Skeletal muscle cell (primary cell): ENCODE data around the genes SLC7A9 and GPATCH1.

DNA sequence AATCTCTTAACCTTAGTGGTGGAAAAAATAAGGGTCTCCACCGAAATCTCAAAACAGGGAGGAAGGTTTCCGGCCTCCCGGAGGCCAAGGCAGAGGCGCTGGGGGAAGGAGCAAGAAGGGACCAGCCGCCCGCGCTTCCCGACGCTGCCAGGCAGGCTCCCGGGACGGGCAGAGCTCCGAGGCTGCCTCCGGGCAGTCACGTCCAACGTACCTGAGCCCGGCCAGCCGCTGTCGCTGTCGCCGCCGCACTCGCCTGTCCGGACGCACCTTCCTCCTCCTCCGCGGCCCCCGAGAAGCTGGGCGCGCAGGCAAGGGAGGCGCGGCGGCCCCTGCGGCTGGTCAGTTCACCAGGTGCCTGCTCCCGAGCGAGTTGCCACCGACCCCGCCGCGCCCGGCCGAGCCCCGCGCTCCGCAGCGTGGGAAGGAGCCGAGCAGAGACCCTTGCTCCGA lies 419.6 kb downstream of the UQCRFS1 start:
- RRBS, result 5% methylated on average over 24 of the region's 47 CpGs

DNA sequence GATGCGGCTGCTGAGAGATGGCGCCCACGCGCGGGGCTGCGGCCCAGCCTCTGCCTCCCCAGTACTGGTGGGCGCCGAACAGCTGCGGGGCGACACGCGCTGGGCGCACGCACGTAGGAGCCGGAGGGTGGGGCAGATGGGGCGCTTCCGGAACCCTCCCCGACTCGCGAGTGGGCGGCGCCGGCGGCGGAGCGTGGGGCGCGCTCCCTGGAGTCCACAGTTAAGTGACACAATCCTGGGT lies 419.1 kb downstream of the UQCRFS1 start:
- RRBS, result no CpG with 5 or more reads among the region's 29 CpGs

DNA sequence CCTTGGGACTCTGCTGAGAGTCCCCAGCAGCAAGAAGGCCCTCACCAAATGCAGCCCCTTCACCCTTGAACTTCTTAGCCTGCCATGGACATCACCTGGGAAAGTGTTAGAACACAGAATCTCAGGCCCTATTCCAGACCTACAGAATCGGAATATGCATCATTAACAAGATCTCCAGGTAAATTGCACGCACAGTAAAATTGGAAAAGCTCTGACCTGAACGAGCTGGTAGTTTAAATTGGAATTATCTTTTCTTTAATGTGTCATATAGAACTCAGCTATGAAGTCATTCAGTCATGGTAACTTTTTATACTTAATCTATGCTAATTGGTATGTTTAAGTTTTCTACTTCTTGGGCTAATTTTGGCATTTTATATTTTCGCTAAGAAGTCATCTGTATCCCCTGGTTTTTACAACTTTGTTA lies 11.5 kb downstream of the UQCRFS1 start:
- RRBS, result no CpG with 5 or more reads among the region's 4 CpGs

DNA sequence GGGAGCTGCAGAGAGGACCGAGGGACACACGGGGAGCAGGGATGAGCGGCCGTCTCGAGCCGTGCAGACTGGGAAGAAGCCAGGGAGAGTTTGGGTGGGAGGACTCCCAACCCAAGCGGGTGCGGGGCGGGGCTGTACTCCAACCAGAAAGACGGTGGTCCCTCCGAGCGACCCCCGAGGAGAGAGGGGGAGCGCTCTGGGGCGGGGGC lies 215 bp upstream of the VSTM2B start:
- RRBS, result no CpG with 5 or more reads among the region's 15 CpGs

DNA sequence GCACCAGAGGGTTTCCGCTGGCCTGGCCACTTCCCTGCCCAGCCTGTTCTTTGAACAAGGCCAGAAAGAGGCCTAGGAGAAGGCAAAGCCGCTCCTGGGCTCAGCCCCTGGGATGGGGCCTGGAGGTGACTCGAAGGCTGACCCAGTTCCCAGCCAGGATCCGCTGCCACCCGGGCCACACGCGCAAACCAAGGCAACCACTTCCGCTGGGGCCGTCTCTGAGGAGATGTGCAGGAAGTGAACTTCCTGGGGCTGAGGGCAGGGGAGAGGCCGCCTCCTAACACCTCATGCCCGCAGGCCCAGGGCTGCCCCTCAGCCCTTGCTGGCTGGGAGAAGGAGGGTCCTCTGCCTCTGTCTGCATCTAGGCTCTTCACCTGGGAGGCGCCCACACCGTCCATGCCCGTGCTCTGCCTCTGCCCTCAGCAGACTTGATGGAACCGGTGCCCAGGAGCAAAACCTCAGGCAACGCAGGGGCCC lies 15.3 kb downstream of the PLEKHF1 start:
- RRBS, result 92% methylated on average over 2 of the region's 16 CpGs

DNA sequence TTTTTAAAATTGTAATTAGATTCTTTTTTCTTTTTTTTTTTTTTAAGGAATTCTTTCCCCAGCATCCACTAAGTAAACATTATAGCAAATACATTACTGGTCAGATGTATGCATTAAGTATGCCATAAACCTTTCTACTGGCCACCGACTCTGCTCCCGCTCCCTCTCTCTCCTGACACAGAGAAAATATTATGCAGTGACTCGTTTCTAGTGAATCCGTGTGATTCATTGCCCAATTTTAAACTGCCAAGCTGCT lies 368.7 kb upstream of the TSHZ3 start:
- RRBS, result no CpG with 5 or more reads among the region's 4 CpGs

GRCh38 chr19:31835158-31835511 lies 485.9 kb upstream of the TSHZ3 start:
- RRBS, result no CpG with 5 or more reads among the region's 1 CpG

- RRBS, result no CpG with 5 or more reads among the region's 15 CpGs
Observed at GRCh38 chr19:32091163-32091869, 254.1 kb upstream of the ZNF507 start.

- RRBS, result no CpG with 5 or more reads among the region's 16 CpGs
Observed at GRCh38 chr19:32354419-32354939, 9.1 kb downstream of the ZNF507 start.

GRCh38 chr19:32677645-32678029 lies 2.0 kb downstream of the RGS9BP start:
- RRBS, result no CpG with 5 or more reads among the region's 9 CpGs

GRCh38 chr19:32787284-32787952 lies 67.9 kb downstream of the TDRD12 start:
- RRBS, result no CpG with 5 or more reads among the region's 14 CpGs

DNA sequence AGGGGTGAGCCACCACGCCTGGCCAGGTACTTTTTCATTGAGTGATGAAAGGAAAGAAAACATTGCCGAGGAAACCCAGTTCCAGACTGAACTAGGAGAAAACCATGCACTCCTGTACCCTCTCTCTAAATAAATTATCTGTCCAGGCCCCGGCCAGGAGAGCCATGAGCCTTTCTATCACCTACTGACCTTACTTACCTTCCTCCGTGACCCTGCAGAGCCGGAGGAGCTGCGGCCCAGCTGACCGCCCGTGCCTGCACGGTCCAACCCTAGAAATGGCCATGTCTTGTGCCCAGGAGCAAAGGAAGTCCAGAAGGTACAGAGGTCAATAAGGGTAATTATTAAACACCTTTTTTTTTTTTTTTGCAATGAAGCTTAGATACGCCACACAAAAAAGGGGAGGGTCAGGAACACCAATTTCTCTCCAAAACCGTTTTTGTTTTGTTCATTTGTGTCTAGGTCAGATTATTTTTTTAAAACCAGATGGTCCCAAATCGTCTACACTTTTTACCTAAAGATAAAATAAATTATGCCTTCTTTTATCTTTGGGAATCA lies at the start of gene SLC7A9:
Gene SLC7A9, minus strand, starts transcription at position 280 of the 555 bp plus-strand sequence.
- RRBS, result 65% methylated on average over 3 of the region's 12 CpGs

- RRBS, result no CpG with 5 or more reads among the region's 4 CpGs
Observed at GRCh38 chr19:33039055-33039206, 25.8 kb downstream of the RHPN2 start.

DNA sequence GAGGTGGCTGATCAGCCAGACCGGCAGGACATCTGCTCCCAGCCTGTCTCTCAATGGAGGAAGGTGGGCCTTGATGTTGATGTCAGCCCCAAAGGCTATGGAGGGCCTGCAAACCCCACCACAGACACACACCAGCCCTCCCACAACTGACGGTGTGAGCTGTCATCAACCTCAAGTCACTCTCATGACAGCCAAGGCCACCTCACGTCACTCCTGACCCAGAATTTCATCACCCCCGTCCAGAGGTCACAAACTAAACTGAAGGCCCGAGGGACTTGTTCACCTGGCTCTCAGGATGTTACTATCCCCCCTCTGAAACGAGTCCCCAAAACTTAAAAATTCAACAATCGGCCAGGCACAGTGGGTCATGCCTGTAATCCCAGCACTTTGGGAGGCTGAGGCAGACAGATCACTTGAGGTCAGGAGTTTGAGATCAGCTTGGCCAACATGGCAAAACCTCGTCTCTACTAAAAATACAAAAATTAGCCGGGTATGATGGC lies 25.4 kb downstream of the RHPN2 start:
- RRBS, result no CpG with 5 or more reads among the region's 9 CpGs

- RRBS, result 7% methylated on average over 14 of the region's 41 CpGs
Observed at GRCh38 chr19:33063232-33064183, 1.2 kb downstream of the RHPN2 start.

DNA sequence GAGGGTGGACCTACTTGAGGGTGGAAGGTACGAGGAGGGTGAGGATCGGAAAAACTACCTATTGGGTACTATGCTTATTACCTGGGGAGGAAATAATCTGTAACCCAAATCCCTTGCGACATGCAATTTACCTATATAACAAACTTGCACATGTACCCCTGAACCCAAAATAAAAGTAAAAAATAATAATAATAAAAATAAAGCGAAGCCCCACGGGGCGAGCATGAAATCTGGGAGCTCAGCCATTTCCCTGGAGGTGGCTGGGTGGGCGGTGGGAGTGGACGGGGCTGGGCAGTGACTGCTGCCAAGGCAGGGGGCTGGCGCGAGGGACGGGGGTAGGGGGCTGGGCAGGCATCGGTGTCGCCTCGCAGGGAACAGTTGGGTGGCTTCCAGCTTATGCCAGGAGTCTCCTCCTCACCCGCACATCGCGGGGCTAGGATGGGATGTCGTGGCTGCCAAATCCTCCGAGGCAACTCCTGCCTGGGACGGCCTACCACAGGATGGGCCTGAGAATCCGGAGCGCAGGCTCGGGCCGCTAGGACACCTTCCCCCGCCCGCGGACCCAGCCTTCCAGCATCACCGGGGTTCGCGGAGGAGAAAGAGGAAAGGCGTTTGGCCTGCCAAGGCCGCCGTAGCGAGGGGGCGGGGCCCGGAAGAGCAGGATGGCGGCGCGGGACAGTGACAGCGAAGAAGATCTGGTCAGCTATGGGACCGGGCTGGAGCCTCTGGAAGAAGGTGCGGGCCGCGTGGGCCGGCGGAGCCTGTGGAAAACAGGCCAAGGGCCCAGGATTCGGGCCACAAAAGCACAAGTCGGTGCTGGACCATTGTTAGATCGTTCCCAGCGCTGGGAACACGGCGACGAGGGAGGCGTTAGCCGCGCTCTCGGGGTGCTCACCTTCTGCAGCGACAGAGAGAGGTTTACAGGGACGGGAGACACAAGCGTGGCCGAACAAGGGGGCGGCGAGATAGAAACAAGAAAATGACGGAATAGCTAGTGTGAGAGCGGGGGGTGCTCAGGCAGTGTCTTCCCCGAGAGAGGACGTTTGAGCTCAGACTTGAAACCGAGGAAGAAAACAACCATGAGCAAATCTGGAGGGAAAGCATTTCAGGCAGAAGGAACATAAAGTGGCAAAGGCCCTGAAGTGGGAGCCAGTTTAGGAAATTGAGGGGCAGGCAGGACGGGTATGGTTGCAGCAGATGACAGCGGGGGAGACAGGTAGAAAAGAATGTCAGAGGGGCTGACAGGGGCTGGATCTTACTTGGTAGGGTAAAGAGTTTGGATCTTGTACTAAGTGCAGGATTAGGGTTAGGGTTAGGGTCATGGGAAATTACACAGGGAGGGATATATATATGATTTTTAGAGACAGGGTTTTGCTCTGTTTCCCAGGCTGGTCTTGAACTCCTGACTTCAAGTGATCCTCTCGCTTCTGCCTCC lies at the start of gene GPATCH1:
Gene GPATCH1, plus strand, starts transcription at position 650 of the 1,435 bp plus-strand sequence.
- RRBS, result under 1% methylated on average over 25 of the region's 71 CpGs

DNA sequence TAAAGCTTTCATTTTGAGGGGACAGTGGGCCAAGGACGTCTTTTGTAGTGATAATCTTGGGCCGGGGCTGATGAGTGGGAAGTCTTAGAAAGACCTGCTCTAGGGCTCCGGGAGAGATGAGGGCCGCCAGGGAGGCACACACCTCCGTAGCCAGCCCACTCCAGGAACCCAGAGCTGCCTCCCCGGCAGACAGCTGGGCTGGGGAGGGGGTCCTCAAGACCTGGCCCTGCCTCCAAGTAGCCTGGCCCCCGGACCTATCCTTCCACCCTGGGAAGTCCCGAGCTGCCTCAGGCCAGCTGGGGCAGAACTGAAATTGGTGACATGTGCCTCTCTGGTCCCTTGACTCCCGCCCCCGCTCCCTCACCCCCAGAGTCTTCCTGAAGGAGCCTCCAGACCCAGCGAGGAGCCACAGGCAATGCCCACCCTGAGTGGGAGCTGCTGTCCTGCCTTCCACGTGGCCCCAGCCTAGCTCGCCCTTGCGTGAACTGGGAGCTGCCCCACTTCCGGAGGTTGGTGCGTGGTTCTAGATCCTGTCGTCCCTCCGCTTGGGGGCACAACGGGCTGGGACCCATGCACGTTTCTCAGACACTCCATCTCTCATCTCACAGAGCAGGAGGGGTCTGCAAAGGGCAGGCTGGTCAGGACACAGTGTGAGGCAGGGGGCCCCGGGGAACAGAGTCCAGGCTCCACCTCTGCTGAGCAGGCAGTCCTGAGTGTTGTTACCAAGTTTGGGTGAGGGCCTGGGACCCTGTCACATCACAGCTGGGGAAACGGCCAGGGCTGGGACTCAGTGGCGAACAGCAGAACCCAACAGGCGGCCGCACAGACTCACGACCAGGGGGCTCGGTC lies 34.6 kb downstream of the CEBPA start:
- RRBS, result 39% methylated on average over 4 of the region's 27 CpGs

GRCh38 chr19:33276165-33276527 lies 26.2 kb downstream of the CEBPA start:
- RRBS, result 28% methylated on average over 1 of the region's 6 CpGs

DNA sequence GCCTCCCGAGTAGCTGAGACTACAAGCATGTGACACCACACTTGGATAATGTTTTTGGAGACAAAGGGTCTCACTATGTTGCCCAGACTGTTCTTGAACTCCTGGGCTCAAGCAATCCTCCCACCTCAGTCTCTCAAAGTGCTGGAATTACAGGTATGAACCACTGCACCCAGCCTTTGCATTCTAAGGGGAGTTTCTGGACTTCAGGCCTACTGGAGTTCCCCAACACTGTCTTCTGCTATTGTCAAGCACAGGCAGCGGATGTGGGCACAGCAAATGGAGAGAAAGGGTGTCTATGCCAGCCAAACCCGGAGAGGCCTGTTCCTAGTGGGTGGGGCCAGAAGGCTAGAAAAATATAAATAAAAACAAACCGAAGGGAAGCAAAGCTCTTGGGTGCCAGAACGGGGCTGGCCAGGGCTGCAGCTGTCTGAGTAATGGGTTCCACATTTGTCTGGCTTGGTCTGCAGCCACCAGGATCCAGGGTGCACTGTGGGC lies 6.2 kb downstream of the CEBPA start:
- RRBS, result no CpG with 5 or more reads among the region's 5 CpGs

GRCh38 chr19:33301294-33301935 lies 919 bp downstream of the CEBPA start:
- RRBS, result 2% methylated on average over 17 of the region's 81 CpGs